Vein endothelial cell (primary cell): ENCODE measurements around a stretch of chr1.

DNA sequence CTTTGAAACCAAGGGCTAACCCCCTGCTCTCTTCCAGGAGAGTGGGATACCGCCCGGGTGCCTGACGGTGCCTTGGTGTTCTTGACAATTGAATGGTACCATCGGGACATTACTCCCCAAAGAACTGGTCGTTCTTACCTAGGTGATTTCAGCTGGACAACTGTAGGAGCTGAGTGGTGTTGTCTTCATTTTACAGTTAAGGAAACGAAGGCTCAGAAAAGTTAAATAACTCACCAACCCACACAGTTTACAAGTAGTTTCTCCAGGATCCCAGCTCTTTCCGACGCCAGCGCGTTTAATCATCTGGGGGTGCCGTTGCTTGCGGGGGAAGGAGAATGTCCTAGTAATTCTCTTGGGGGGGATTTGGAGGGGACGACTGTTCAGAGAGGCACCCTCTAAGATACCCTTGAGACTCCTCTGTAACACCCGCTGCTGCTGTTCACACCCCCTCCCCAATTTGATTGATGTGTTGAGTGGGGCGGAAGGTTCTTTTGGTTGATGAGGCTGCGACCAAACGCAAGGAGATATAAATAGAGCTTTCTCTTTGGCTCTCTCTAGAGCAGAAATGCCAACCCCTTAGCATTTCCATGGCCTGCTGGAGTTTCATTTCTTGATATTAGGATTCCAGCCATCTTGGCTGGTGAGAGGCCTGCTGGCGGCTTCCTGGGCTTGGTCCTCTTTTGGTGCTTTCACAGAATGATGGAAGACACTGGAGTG, 1.8 kb downstream of the PIK3CD start:
- CAGE, long polyA plus RNA, result no peak

- CAGE, long polyA plus RNA, result no peak
Observed at GRCh38 chr1:9728993-9729916, 77.7 kb downstream of the PIK3CD start.

DNA sequence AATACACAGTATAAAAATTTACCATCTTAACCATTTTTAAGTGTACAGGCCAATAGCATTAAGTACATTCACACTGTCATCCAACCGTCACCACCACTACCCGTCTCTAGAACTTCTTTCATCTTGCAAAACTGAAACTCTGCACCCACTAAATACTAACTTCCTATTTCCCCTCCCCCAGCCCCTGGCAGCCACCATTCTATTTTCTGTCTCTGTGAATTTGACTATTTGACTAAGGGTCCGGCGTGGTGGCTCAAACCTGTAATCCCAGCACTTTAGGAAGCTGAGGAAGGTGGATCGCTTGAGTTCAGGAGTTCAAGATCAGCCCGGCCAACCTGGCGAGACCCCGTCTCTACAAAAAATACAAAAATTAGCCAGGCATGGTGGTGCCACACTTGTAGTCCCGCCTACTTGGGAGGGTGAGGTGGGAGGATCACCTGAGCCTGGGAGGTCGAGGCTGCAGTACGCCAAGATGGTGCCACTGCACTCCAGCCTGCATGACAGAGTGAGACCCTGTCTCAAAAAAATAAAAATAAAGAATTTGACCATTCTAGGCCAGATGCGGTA, 35.9 kb downstream of the CLSTN1 start:
- CAGE, long polyA plus RNA, result no peak

DNA sequence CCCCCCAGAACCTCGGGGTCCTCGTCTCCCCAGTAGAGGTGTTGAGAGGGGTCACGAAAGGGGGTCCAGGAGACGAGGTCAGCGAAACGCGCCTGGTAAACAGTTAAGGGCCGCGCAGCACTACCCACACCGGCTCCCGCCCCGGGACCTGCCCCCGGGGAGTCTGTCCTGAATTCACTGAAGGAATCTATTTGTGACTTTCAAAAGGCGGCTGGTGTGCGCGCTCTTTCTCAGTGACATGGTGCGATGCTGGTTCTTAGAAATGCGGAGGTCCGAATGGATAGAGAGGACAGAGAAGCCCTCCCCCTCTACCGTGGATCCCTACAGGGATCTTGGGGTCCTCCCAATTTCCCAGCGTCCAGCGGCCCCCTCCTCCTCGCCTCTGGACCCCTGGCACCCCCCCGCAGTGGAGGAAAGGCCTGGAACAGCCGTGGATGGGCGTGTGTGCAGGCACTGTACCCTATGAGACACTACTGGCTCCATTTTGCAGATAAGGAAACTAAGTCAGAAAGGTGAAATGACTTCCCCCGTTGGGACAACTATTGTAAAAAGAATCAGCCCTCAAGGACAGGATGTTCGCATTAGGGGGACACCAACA, 787 bp upstream of the CLSTN1 start:
- CAGE, long polyA plus RNA, result no peak

DNA sequence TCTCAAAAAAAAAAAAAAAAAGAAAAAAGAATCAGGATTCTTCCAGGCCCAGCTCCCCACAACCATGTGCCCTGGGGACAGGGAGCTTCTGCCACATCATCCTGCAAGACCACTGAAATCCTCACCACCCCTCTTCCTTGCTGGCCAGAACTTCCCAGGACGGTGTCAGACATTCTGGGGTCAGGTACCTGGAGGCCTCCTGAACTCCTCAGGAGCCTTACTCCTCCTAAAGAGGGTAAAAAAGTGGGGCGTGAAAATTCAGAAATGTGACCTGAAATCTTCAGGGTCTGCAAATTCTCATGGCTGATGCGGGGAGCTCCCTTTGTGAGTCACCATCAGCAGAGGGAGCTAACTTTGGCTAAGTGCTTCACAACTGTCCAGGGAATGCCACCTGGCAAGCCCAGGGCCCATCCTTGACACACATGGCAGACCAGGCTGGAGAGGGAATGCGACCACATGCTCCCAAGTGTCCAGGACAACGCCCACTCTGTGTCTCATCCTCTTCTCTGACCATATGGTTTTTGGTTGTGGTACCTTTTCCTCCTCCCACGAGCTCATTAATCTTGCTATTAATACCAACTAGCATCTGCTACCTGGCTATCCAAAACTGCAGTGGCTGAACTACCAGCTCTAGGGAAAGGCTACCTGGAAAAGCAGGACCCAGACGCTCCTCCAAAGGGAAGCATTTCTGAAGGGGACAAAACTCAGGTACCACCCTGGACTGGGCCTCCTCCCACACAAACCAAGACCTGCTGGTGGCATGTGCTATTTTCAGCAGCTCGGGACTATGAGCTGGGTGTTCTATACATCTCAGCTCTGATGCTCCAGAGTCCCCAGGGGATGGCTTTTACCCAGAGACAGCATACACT, 37.1 kb upstream of the CLSTN1 start:
- CAGE, long polyA plus RNA, result no peak

DNA sequence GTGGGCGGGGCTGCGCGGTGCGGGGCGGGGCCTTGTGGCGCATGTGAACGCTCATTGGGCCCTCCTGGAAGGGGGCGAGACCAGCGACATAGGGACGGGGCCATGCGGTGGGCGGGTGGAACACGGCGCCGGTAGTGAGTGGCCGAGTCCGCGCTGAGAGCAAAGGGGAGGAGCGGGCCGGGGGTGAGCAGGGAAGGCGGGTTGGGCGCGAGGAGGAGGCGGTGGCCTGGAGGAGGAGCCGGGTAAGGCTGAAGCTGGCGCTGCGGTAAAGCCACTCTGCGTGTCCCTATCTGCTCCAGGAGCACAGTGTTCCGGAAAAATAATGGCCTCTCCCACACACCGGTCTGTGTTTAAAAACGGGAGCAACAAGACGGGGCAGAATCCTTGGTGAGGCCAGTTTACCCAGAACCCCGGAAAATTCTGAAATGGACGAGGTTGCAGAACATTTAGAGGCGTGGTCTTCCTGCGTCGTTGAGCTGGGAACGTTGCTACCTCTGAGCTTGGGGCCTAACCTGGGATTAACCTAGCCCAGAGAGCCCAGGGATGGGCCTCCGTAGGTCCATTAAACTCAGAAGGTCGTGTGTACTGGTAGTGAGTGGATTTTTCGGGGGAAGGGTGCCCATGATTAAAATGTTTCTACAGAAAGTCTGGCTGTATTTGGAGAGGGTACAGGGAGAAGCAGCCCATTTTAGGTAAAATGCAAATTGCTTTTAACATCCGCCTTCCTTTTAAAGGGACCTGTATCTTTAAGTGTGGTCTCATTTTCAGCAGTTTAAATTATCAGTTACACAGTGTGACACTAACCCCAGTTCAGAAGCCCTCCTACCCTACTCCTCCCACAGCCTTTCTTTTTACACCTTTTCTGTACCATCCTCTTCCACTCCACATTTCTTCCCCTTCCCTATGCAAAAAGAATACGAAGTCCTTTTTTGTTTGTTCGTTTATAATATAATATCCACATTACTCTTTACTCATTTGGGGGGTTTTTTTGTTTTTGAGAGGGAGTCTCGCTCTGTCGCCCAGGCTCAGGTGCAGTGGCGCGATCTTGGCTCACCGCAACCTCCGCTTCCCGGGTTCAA, 722 bp upstream of the CTNNBIP1 start:
- CAGE, long polyA plus RNA, result no peak

- CAGE, long polyA plus RNA, result no peak
Observed at GRCh38 chr1:10160791-10161489, 49.4 kb upstream of the KIF1B start.

GRCh38 chr1:10296271-10296810, 86.0 kb downstream of the KIF1B start:
- CAGE, long polyA plus RNA, result no peak

- CAGE, long polyA plus RNA, result no peak
Observed at GRCh38 chr1:10302622-10303083, 92.3 kb downstream of the KIF1B start.

DNA sequence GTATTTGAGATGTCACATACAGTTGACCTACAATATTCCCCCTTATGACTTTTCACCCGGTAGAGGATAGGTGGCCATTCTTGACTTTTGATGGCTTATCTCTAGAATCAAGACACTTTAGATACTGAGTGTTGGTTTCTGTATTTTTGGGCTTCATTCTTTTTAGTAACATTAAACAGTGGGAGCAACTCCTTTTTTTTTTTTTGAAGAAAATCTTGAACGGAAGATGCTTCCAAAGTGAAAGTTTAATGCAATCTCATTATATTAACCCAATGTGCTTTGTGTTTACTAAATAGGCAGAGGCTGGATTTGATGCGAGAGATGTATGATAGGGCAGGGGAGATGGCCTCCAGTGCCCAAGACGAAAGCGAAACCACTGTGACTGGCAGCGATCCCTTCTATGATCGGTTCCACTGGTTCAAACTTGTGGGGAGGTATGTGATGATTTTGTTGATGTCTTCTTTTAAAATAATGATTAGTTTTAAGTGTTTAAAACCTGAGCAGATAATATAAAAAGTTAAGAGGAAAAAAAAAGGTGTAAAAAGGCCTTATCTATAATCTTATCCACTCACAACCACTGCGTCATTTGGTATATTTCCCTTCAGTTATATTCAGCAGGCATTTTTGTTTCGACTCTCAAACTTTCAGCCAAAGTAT, 74.3 kb upstream of the PGD start:
- CAGE, long polyA plus RNA, result no peak

DNA sequence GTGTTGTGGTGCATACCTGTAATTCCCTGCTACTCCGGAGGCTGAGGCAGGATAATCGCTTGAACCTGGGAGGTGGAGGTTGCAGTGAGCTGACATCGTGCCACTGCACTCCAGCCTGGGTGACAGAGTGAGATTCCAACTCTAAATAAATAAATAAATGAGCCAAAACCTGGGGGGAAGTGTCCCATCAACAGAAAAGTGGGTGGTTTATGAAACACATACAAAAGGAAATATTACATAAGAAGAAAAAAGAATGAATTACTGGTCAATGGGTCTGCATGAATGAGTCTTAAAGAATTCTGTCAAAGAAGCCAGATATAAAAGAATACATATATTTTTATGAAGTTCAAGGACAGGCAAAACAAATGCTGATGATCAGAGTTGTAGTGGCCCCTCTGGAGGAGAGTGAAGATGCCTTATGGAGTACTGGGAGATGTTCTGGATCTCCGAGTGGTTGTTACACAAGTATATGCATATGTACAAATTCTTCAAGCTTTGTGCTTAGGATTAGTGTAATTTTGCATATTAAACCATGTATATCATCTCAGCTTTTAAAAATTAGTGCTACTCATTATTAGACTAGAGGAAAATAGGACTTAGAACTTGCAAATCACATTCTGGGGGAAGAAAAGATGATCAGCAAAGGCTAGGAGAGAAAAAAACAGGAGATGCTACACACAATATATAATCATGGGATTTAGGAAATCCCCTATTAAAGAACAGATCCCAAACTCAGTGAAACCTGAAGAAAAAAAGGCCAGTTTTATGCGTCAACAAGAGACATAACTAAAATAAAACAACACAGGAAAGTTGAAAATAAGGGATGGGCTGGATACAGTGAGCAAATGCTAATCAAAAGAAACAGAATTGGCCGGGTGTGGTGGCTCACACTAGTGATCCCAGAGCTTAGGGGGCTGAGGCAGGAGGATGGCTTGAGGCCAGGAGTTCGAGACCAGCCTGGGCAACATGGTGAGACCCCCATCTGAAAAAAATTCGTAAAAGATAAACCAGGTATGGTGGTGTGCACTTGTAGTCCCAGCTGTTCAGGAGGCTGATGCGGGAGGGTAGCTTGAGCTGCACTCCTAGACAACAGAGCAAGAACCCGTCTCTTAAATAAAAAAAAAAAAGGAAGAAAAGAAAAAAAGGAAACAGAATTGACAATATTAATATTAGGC, 99.6 kb downstream of the PEX14 start:
- CAGE, long polyA plus RNA, result no peak

DNA sequence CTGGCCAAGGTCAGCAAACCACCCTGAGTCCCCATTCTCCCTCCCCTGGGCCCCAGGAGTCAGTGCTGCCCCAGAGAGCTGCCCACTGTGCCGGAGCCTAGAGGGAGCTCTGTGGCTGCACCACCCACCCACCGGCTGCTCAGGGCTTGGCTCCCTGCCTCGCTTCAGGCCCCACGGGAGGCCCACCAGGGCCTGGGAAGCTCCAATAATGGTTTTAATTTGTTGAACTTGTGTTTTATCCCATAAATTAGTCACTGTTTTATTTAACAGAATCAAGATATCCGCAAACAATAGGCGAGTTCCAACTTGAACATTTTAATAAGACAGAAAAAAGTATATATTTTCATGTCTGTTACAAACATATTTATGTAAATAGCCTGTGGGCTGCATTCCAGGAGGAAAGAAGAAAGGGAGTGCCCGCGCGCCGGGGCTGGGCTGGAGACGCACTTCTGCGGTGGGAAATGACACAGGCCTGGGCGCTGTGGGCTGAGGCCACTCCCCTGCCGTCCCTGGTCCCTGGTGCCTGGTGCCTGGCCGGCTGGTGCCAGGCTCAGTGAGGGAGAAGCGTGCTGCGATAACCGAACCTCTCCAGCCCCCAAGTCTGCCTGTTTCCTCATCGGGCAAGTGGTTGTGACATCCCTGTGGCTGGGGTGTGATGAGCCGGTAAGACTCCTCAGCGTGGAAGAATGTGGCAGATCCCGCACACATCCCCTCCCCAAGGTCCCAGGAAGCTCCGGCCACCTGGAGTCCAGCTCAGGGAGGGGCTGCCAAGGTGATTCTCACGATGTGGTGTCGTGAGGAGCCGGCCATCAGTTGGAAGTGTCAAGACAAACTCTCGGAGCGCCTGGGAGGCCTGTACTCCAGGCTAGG, 160.6 kb downstream of the PEX14 start:
- CAGE, long polyA plus RNA, result no peak

DNA sequence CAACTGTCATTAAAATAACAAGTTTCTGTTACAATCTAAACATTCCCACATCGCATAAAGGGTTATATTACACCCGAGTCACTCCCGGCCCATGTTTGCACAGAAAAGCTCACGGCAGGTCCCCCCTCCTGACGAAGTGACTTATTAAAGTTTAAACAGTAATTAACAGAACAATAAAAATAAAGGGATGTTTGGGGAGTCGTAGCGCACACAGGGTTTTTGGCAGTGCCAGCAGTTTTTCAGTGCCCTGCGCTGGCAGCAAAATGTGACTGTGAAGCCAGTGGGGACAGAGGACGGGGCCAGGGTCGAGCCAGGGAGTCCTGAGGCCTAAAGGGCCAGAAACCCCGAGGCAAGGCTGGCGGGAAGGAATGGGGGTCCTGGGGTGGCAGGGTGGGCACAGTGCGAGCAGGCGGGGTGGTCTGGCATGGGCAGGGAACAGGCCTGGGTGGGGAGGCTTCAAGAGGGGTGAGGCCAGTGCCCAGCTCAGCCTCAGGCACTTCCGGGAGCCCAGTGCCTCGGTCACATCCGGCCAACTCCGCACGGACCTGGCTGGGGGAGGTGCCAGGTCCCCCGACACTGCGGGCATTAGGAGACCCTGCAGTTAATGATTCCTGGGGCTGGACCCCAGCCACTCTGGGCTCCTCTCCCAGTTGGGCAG, 121.3 kb downstream of the CASZ1 start:
- CAGE, long polyA plus RNA, result no peak

- CAGE, long polyA plus RNA, result no peak
Observed at GRCh38 chr1:10682858-10683439, 113.5 kb downstream of the CASZ1 start.

GRCh38 chr1:10693073-10693391, 103.4 kb downstream of the CASZ1 start:
- CAGE, long polyA plus RNA, result no peak

DNA sequence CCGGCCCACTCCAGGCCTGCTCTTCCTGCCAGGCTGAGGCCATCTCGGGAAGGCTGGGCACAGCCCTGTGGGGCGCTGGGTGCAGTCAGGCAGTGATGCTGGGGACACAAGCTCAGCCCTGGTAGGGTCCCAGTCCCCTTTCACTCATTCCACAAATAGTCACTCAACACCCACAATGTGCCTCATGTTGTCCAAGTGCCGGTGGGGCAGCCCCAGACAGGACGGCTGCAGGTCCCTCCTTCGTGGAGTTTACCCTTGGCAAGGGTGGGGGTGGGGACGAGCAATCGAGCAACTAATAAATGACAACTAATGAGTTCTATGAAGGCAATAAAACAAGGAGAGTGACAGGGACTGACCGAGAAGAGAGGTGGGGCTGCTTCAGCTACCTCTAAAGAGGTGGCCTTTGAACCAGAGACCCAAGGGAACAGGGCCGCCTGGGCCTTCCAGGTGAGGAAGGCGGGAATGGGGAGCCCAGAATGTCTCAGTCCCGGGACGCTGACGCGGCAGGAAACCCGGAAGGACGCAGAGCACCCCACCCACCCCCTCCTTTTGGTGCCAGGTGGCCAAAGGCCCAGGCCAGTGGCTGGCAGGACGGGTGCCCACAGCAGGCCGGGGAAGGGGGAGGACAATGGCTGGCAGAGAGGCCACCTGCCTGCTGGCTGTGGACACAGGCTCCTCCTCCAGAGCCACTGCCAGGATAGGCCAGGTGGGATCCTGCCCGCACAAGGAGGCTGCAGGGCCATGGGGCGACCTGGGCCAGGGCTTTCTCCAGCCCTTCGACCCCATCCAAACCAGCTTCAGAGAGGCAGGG, 58.4 kb downstream of the CASZ1 start:
- CAGE, long polyA plus RNA, result no peak

DNA sequence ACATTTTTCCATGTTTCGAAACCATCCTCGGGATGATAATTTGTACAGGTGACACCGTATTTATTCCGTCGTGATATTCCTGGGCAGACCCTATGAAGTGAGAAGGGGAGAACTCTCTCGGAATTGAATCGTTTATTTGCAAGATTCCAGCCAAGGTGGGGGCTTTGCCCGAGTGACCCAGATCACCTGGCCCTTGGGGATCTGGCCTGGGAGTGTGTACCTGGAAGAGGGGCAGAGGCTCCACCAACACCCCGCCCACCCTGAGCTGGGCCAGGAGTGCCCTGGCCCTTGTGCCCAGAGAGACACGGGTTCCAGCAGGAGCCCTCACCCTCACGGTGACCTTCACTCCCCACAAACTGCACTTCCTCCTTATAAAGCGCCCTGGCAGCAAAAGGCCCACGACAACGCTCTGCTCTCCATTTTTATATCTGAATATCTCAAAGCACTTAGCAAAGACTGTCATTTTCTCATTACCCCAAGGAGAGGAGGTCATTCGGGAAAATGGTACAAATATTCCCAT, 16.6 kb downstream of the CASZ1 start:
- CAGE, long polyA plus RNA, result no peak

- CAGE, long polyA plus RNA, result no peak
Observed at GRCh38 chr1:10819354-10820268, 23.2 kb upstream of the CASZ1 start.

DNA sequence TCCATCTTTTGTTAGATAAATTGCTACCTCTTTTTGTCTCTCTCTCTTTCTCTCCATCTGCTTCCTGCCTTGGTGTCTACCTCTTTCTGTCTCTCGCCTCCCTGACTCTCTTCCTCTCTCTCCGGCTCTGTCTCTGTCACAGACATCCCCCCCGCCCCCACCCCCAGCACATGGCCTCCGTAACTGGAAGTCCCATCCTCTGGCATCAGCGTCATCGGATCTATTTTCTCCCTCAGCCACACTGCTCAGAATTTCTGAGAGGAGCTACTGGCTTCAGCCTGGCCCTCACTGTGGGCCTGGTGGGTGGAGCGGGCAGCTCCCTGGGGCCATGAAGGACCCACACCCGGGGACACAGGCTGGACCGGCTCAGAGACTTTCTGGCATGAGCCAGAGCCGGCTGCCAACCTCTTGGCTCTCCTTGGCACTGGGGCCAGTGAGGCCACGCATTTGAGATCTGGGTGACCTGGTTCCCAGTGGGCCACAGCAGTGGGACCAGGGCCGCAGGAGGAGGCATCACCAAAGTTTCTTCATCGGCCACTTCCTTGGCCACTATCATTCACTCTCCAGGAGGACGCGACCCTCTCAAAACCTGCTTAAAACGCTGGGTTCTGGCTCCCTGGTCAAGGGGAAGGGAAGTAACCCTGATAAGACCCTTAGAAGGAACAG, 61.3 kb upstream of the CASZ1 start:
- CAGE, long polyA plus RNA, result no peak

DNA sequence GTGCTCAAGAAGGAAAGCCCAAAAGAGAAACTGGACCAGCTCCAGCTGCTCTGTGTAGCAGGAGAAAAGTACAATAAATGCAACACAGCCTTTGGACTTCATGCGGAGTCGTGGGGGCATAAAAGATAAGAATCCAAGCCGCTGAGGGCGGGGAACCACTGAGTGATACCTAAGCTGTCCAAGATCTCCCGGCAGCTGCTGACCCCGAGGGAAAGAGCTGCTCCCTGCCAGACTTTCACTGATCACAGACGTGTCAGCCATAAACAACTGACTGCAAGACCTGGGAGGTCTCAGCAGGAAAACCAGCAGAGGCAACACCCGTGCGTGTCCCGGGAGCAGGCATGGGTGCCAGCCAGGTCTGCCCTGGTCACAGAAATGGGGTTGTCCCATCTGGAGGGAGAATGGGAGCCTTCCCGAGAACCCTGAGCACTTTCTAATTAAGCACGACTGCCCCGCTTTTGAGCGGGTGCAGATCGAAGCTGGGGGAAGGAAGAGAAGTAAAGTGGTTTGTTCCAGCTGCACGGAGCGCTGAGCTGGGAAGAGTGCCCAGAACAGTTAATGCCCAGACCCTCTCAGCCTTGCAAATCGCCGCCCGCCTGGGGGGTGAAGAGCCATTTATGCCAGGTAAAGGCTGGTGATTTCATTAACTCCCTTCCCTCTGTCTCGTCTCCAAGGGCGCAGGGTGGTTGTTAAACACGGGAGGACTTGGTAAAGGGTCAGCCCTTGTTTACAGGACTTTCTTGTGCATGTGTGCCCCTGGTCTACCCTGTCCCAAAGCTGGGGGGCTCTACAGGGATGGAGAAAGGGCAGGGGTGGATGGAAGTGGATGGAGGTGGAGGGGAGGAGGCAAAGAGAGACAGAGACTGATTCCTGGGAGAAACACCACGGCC, 37.6 kb downstream of the C1orf127 start:
- CAGE, long polyA plus RNA, result no peak